Mammary epithelial cell (primary cell): ENCODE data around the genes CLTRN, RBBP7 and SCML1.

- CAGE, long polyA plus RNA = no peak
- RRBS = no CpG with 5 or more reads among the region's 3 CpGs
Observed at GRCh38 chrX:13791471-13792091, 25.3 kb downstream of the GPM6B start.

DNA sequence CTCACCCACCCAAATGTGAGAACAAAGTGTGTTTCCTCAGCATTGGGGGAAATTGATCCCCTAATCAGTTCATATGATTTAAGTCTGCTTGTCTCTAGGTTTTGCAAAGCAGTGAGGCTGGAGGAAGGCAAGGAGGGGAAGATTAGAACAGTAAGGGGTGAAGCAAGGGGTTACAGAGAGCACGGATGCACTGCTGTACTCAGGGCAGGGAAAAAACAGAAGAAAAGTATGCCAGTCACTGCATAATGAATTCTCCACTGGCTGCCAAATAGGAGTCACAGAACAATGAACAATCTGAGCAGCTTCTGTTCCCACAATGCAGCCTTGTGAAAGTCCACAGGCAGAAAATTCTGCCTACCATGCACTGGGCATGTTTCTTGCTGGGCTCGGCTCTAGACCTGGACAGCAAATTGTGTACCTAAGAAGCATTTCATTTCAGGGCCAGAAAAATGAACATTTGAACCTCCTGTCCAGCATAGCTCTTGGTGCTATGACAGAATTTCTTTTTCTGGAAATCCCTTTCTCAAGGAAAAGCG is 74.8 kb upstream of the GPM6B start:
- CAGE, long polyA plus RNA = no peak
- RRBS = no CpG with 5 or more reads among the region's 3 CpGs

DNA sequence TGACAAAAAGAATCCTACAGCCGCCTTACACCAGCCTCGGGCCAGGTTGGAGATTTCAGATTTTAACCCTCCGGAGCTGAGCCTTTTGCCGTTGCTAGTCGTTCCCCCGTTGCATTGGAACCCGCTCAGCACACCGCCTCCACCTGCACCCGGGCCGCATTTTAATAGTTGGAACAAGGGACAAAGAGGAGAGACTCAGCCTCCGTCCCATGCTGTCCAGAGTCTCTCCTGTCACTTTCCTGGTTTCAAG is 92.0 kb downstream of the GEMIN8 start:
- CAGE, long polyA plus RNA = no peak
- RRBS = 3% methylated on average over 6 of the region's 11 CpGs

DNA sequence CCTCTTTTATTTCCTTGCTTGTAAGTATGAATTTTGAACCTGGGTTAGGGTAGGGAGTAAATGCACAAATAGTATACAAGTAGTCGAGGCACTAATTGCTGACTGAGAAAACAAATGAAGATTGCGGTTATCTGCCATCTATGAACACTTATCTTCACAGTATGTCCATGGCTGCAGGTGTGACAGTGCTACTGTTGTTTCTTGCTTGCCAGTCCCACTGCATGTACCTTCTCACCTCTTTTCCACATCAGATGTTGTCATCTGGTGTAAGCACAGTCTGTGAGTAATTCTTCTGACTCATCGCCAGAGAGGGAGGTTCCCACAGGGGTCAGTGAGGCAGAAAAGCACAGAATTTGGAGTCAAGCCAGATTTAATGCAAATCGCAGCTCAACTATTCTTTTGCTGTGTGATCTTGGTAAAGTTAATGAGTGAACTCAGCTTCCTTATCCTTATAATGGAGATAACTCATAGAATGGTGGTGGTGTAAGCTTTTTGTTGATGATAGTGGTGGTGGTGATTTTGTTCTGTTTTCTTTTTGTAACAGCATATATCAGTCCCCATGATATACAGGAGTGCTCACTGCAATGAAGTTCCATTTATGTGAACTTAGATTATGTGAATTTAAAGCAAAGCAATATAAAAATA is 144.5 kb downstream of the GLRA2 start:
- CAGE, long polyA plus RNA = no peak
- RRBS = no CpG with 5 or more reads among the region's 4 CpGs

DNA sequence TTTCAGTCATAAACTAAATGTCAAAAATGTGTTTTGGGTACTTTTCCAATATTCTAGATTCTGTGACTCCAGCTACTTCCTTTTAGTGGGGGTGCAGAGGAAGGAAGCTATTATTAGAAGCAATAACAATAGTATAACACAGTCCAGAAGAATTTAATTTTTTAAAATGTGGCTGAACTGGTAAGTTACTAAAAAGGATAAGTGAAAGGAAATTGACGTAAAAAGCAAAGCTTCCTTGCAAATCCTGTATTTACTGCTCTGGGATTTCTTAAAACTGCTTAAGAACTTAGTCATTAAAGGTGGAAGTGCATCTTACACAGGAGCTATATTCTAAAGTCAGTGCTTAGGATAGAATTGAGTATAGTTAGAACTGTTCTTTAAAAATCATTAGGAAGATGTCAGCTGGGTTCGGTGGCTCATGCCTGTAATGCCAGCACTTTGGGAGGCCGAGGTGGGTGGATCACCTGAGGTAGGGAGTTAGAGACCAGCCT is 53.3 kb downstream of the MOSPD2 start:
- CAGE, long polyA plus RNA = no peak
- RRBS = no CpG with 5 or more reads among the region's 3 CpGs

DNA sequence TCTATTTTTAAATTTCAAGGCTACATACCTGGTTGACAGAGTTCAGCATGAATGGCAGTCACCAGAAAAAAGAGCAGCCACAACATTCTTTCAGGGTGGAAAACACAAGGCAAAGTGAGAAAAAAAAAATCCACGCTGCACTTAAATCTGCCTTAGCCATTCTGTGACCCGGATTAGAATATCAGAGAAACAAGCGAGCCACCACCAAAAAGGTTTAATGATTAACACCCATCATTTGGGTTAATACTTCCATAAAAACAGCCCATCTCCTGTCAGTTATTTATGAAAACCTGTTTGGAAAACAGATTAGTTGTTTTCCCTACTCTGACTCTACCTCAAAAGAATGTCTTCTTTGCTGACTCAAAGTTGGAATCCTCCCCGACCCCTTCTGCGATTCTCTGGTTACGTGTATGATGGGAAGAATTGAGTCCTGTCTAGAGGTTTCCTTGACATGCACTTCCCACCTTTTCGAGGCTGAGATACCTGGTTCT is at the start of gene CLTRN:
Gene CLTRN (minus strand): TSS at position 116 of the 491 bp plus-strand sequence.
- CAGE, long polyA plus RNA = no peak
- RRBS = no CpG with 5 or more reads among the region's 7 CpGs

GRCh38 chrX:15751171-15751901 is 13.3 kb downstream of the CA5B start:
- CAGE, long polyA plus RNA = no peak
- RRBS = no CpG with 5 or more reads among the region's 7 CpGs

DNA sequence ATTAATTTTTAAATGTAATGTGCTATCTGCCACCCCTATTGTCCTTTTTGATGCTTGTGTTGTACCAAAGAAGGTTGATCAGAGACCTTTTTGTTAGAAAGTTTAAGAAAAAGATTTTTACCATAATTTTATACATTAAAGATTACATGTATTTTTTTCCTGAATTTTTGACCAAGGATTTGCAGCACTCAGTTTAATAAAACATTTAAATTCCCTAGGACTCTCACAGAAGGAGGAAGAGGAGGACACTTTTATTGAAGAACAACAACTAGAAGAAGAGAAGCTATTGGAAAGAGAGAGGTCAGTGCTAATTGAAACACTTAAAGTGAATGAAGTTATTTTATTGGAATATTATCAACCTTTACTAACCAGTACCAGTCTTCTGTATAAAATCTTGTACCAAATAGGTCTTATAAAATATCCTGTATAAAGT is 9.4 kb downstream of the ZRSR2 start:
- CAGE, long polyA plus RNA = no peak

DNA sequence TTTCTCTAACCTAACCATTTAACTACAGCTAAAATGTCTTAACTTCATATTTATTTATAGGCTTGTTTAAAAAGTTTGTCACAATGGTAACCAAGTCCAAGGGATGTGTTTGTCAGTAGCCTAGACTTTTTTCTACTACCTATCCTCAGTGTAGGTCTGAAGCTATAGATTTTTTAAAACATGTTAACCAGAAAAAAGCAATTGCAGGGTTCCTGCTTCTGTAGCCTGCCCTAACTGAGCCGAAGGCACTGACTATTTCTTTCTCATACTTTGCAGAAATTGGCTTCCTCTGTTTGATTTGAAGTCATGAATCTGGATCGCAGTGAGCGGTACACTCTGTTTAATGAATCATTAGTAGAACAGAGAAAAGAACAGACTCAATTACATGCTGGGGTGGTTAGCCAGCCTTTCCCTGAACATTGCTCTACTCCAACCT is 18.7 kb upstream of the AP1S2 start:
- CAGE, long polyA plus RNA = no peak
- RRBS = no CpG with 5 or more reads among the region's 3 CpGs

DNA sequence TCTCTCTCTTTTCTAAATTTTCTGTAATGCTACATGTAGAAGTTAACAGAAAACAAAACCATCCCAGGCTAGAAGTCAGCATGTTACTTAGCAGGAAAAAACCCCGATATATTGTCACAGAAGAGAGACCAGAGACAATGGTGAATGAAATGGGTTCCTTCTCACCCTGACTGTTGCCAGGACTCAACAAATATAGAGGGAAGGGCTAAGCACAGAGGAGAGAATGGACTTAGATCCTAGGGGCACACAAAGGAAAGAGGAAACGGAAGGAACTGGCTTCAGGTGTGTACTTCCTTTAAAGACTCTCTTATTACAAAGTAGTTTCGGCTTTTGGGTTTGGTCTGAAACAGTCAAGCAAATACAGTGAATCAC is 46.2 kb upstream of the S100G start:
- CAGE, long polyA plus RNA = no peak
- RRBS = no CpG with 5 or more reads among the region's 3 CpGs

DNA sequence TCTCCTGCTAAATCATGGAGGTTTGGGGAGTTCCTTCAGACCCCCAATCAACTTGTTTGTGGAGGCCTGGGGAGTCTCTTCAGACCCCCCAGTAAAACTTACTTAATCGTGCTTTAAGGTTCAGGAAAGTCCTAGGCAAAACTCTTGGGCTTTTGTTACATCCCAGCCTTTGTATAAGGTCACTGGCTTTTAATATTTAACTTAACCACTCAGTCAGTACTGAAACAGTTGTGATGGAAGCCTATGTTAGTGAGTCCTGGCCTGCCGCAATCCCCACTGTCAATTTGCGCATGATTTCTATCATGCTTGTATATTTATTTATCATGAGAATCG is 6.9 kb downstream of the SYAP1 start:
- CAGE, long polyA plus RNA = no peak
- RRBS = no CpG with 5 or more reads among the region's 4 CpGs

DNA sequence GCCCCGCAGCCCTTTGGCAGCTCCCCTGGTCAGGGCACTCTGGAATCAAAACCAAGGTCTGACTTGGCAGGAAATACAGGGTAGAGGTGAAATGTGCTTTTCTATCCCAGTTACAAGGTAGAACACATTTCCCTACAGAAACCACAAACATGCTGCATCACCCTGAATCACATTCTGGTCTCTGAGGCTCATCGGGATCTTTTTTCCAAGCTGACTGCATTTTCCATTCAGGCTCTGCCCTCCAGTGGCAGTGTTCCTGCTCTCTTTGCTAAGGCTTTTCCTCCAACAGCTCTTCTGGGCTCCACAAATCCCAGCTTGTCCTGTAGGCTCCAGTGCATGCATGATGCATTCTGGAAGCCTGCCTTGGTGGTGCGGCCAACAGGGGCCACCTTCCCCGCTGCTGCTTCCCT is 24.5 kb downstream of the SYAP1 start:
- CAGE, long polyA plus RNA = no peak
- RRBS = no CpG with 5 or more reads among the region's 4 CpGs

GRCh38 chrX:16787240-16787823 is 1.1 kb downstream of the TXLNG start:
- CAGE, long polyA plus RNA = no peak
- RRBS = no CpG with 5 or more reads among the region's 17 CpGs

GRCh38 chrX:16869422-16870516 is at the start of gene RBBP7:
Gene RBBP7, minus strand, starts transcription at chrX:16870362.
- CAGE, long polyA plus RNA = no peak
- RRBS = 3% methylated on average over 53 of the region's 140 CpGs

DNA sequence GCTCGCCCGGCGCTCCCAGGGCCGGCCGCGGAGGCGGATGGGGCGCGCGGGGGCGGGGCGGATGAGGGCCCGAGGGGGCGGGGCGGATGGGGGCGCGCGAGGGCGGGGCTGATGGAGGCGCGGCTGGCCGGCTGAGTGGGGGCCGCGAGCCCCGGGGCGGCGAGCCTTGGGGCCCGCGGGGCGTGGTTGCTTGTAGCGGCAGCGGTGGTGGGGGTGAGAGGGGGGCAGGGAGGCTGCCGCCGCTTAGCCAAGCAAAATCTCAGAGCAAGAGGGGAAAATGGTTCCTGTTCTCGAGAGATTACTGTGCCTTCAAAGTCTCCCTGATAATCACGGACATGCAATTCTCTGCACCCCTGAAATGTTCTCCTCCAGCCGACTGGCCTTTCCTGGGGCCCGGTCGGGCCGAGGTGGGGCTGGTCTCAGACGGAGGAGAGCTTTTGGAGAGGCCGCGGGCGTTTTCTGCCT is 387 bp upstream of the RBBP7 start:
- CAGE, long polyA plus RNA = no peak
- RRBS = under 1% methylated on average over 7 of the region's 44 CpGs

- CAGE, long polyA plus RNA = no peak
- RRBS = no CpG with 5 or more reads among the region's 24 CpGs
Observed at GRCh38 chrX:16882616-16883306, 12.6 kb upstream of the RBBP7 start.

DNA sequence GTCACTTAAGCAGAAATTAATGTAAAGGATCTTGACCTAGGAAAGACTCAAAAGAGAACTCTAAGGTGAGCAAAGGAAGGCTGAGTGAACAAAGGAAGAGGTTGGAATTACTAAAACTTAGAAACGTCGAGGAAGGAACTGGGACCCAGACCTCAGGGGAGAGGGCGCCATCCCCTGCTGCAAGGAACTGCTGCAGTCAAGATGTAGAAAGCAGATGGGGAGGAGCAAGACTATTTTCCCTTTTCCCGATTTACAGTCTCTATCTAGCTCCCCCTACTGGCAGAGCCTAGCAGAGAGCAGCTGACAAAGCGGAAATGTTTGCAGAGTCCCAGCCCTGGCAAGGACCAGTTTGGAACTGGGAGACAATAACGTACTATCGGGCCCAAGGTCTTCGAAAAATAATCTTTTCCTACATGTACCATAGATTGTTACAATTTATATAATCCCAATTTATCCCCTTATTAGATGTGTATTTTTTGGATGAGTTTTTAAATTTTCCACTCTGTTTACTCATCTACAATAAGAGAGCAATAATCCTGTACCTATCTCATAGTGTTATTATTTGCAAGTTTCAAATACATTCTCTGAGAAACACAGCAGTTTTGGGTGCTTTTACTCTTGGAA is 22.7 kb upstream of the RBBP7 start:
- CAGE, long polyA plus RNA = no peak
- RRBS = no CpG with 5 or more reads among the region's 8 CpGs

- CAGE, long polyA plus RNA = no peak
- RRBS = no CpG with 5 or more reads among the region's 6 CpGs
Observed at GRCh38 chrX:17081637-17082442, 135.4 kb downstream of the REPS2 start.

DNA sequence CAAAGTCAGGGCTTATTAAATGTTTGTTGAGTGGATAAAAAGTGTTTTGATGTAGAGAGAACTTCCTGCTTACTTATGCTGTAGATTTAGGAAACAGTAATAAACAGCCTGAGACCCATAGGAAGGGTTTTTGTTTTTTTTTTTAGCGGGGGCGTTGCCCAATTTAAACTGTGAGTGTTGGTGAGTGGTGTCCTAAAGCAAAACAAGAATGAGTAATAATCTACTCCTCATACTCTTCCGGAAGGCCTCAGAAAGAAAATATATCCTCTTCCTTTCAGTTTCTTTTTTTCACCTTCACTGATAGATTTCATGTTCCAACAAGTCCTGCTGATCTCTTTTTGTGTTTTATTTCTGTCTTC is 104.4 kb upstream of the SCML1 start:
- CAGE, long polyA plus RNA = no peak
- RRBS = no CpG with 5 or more reads among the region's 3 CpGs

DNA sequence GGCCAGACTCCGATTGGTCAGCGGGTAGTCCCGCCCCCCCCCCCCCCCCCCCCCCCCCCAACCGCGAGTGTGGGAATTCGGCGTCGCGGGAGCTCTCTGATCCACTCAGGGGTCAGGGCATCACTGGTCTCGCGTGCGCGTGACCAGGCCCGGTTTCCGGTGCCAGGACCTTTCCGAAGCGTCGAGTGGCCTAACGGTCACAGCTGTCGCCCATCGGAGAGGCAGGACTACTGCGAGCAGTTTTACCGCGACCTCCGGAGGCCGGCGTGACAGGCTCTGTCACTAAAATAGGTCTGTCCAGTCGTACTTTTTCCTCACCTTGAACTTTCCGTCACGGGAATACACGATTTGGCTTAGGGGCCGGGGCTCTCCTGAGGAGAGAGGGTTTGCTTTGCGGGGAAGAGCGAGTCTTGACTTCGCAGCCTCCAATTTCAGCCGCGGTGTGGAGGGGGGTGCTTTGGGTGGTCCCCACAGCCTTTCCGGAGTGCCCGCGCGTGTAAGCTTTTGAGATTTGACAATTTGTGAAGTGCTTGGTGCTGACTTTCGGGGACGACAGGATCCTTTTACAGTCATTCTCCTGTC is at the start of gene SCML1:
Gene SCML1 (plus strand): TSS at position 104 of the 582 bp plus-strand sequence.
- CAGE, long polyA plus RNA = no peak
- RRBS = 40% methylated on average over 12 of the region's 43 CpGs